H4 (cell line): ENCODE data around the genes GPR143 and TLR7.

GRCh38 chrX:3708147-3708539 lies 5.3 kb downstream of the PRKX start:
- RAMPAGE, long total RNA = no peak

DNA sequence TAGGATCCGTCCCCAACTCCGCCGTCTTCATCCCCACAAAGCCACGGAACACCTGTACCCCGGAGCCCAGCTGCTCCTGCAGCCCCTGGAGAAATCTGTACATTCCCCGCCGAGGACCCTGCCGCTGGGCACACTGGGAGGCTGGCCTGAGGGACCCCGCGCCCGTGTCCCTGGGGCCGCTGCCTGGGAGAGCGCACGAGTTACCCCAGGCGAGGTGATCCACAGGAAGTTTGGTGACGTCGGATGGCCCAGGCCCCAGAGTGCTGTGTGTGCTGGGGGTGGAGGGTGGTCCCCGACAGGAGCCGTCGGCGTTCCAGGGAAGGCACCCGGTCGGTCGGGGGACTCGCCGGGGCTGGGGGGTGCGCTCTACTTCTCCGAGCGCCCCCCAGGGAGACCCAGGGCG lies 129.3 kb upstream of the PRKX start:
- RAMPAGE, long total RNA = no peak

DNA sequence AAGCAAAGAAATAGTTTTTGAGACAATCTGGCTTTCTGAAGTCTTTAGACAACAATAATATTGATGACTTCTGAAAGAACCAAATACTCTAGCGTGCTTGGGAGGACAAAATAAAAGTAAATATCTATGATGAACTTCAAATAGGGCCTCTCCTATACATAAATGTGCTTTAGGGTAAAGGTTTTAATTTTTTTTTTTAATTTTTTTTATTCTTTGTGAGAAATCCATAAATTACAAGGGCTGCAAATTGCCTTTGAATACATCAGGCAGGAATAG lies 418.7 kb downstream of the NLGN4X start:
- RAMPAGE, long total RNA = no peak

DNA sequence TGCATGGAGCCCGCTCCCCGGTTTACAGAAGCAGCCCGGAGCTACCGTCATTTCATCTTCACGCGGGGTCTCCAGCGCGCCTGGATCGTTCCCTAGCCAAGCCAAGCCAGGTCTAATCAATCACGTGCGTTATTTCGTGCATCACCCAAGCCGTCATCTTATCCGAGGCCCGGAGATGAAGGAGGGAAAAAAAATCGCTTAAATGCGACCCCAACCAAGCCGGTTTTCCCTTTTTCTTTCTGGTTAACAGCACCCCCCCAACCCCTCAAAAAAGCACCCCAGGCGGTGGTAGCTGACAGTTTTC lies 1.1 kb downstream of the NLGN4X start:
- RAMPAGE, long total RNA = no peak

- RAMPAGE, long total RNA = no peak
These were observed 249.0 kb upstream of the STS start for GRCh38 chrX:6898382-6898956.

- RAMPAGE, long total RNA = no peak
These were observed 111.4 kb upstream of the PUDP start for GRCh38 chrX:7259311-7259714.

GRCh38 chrX:7831350-7831573 lies 11.7 kb upstream of the VCX start:
- RAMPAGE, long total RNA = no peak

DNA sequence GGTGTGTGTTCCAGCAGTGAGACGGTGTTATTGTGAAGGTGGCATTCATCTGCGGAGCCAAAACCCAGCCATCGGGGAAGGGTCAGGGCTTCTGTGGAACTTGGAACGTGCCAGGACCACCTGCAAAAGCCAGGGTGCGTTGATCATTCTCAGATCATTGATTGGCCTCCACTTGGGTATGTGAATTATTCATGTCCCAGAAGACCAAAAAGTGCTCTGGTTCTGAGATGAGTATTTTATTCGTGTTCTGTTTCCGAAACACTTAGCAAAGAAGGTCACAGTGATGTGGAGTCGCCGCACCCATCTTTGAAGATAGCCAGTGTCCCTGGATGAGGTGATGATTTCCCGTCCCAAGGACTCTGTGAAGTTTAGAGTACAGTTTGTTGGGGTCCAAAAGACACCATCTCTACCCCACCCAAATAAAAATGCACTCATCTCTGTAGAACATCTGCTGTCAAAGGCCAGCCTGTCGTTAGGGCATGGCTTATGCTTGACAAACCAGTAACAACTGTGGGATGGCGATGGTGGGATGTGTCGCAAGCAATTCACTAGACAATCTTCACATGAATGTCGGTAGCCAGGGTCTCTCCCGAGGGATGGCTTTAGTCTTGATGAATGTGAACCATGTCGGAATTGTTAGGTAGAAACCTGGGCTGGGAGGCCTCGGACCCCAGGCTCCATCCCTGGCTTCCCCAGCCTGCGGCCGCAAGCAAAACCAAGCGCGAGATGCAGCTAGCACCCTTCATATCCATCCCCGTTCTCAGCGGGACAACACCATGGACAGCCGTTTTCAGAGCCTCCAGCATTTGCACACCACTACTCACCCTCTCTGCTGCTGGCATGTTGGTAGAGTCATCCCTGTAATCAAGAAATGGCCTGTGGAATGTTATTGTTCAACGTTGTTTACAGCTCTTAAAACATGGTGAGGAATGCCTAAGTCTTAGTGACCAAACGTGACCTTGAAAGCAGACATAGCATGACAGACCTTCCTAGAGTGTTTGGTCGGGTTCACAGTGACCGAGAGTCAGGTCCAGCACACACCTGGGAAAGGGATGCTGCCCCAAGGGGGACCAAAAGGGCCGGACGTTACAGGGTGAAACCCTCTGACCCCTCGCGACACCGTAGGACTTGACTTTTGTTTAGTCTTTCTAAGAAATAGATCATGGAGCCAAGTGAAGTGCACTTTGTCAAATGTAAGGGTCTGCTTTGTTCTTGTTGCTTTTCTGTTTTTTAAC lies 47.1 kb downstream of the GPR143 start:
- RAMPAGE, long total RNA = no peak

DNA sequence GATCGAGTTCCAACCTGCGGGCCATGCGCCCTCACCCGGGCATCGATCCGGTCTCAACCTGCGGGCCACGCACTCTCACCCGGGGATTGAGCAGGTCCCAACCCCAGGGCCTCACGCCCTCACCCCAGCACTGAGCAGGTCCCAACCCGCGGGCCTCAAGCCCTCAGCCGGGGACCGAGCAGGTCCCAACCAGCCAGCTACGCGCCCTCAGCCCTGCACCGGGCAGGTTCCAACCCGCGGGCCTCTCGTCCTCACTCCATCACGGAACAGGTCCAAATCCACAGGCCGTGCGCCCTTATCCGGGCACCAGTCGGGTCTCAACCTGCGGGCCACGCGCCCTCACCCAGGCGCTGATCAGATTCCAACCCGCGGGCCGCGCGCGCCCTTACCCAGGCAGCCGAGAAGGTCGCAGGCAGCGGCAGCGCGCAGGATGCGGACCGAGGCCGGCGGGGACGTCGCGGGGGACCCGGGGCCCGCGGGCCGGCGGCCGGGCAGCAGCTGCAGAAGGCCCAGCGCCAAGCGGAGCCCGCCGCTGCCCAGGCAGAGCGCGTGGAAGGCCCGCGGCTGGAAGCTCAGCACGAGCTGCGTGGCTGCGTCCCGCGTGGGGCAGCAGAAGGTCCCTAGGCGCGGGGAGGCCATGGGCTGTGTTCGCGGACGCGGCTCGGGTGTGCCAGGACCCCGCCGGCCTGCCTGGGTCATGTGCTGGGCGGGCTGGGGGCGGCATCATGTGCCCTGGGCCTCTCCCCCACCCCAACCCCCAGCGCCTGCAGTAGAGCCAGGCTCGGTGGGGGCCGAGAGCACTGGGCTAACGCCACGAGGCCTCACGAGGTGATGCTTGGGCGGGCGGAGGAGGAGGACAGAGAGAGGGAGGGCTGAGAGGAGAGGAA lies at the start of gene GPR143:
TSS of gene GPR143 (minus strand) at position 669 of the 887 bp plus-strand sequence.
- RAMPAGE, long total RNA = no peak

- RAMPAGE, long total RNA = no peak
These were observed 88.5 kb upstream of the CLDN34 start for GRCh38 chrX:9878599-9879020.

DNA sequence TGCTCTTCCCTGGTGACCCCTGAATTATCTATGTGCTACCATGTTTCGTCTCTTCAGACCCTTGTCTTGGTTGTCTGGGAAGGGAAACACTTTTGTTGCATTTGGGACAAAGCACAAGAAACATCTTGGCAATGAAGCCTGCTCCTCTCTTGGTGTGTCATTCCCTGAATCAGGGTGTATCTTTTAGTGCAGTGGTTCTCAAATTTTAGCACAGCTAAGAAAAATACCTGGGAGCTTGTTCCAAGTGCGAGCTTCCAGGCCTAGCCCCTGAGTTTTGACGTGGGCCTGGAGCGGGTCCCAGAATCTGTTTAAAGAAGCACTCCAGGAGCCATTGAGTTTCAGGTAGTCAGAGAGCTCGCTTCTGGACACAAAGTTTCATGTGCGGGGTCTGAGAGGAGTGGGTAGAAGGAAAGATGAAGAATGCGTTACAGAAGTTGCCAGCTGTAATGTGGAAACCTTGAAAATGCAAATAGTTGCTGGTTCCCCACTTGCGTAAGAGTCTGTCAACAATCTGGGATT lies 77.7 kb upstream of the CLCN4 start:
- RAMPAGE, long total RNA = no peak

DNA sequence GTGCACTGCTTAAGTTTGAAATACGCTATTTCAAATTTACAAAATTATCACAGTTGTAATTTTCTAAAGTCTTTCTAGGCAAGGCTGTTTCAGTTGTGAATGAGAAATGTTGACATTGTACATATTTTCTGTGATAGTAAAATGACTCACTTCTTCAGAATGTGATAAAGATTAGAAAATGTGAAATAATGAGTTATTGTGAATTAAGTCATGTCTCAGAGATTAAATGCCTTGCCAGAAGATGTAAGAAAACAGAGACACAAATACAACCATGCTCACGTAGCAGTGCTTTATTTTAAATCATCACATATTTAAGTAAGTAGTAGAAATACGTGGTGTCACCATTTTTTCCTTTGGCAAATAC lies 763 bp downstream of the CLCN4 start:
- RAMPAGE, long total RNA = no peak

DNA sequence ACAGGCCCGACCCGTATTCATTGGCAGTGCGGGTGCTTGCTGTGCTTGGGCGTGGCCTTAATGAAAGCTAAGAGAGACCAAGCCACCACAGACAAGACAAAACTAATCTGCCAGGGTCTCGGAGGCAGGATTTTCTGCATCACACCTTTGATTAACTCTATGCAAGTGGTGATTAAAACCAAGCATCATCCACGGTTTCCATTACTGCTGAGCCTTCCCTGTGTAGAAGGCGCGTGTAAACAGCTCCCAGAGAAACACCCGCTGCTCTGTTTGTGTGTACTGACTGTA lies 40.6 kb downstream of the CLCN4 start:
- RAMPAGE, long total RNA = no peak

GRCh38 chrX:10579027-10579410 lies 41.4 kb downstream of the MID1 start:
- RAMPAGE, long total RNA = no peak

- RAMPAGE, long total RNA = no peak
These were observed 92.9 kb downstream of the AMELX start for GRCh38 chrX:11385882-11386646.

DNA sequence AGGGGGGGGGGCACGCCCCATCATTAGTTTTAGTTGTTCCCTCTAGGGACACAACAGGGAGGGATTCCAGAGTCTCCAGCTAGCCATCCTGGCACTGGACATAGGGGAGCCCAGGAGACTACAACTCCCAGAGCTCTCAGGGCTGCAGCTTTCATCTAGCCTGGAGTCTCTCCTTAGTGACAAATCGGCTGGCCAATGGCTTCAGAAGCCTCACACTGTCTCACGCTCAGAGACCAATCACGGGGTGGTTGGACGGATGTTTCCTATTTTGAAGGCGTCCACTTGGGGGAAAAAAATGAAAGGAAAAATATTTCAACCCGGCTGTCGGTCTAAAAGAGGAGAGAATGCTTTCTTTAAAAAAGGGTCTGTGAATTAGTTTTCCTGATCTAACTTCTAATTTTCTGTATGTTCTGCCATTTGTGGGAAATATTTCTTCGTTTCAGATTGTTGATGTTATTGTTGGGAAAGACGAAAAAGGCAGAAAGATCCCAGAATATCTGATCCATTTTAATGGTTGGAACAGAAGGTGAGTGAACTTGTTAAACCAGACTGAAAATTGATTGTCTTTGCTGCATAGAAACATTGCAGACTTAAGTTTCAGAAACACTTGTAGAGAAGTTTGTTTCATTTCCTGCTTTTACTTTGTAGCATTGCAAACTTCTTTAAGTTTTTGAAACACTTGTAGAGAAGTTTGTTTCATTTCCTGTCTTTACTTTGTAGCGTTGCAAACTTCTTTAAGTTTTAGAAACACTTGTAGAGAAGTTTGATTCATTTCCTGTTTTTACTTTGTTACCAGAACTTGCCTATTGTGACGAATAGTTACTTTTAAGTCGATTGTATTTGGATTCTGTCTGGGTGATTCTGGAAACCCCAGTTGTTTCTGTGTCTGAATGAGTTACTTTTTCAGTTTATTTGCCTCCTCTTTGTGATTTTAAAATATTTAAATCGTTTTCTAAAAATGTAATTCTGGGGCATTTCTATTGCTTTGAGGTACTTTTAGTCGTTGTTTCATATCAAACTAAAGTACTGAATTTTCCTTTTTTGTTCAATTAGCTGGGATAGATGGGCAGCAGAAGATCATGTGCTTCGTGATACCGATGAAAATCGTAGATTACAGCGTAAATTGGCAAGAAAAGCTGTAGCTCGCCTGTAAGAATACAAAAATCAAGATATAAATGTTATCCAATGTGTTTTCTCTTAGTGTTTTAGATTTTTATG lies 1.7 kb downstream of the MSL3 start:
- RAMPAGE, long total RNA = start-site peak on the plus strand centred at position 286 of the sequence, 25 bp wide, 7 reads

- RAMPAGE, long total RNA = no peak
These were observed 34.7 kb downstream of the MSL3 start for GRCh38 chrX:11792580-11793241.

GRCh38 chrX:12866775-12867217 lies at the start of gene TLR7:
TLR7 (plus strand) TSS chrX:12867072.
- RAMPAGE, long total RNA = no peak

DNA sequence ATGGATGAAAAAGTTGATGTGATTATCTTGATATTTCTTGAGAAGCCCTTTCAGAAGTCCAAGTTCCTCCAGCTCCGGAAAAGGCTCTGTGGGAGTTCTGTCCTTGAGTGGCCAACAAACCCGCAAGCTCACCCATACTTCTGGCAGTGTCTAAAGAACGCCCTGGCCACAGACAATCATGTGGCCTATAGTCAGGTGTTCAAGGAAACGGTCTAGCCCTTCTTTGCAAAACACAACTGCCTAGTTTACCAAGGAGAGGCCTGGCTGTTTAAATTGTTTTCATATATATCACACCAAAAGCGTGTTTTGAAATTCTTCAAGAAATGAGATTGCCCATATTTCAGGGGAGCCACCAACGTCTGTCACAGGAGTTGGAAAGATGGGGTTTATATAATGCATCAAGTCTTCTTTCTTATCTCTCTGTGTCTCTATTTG lies 18.0 kb upstream of the TLR8 start:
- RAMPAGE, long total RNA = no peak

DNA sequence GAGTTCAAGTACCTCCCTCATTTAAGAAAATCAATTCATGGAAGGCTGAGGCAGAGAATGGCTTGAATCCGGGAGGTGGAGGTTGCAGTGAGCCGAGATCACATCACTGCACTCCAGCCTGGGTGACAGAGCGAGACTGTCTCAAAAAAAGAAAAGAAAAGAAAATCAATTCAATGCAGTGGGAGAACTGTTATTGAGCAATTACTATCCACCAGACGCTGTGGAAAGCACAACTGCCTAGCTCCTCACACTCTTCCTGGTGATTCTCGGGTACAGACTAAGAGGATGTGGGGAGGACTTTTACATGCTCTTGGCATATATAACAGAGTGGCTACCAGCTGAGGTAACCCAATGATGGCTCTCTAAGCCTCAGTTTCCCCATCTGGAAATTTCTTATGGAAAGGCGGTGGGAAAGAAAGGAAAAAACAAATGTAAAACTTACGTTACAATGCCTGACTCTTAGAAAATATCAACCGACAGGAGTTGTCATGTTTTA lies 2.6 kb upstream of the TMSB4X start:
- RAMPAGE, long total RNA = no peak